Mesenteric fat pad (tissue), 1 donor: ENCODE measurements around the genes B9D2, ATP1A3 and ZNF526.

GRCh38 chr19:41316594-41317693 is 7.0 kb downstream of the CCDC97 start:
- PRO-cap: no peak

DNA sequence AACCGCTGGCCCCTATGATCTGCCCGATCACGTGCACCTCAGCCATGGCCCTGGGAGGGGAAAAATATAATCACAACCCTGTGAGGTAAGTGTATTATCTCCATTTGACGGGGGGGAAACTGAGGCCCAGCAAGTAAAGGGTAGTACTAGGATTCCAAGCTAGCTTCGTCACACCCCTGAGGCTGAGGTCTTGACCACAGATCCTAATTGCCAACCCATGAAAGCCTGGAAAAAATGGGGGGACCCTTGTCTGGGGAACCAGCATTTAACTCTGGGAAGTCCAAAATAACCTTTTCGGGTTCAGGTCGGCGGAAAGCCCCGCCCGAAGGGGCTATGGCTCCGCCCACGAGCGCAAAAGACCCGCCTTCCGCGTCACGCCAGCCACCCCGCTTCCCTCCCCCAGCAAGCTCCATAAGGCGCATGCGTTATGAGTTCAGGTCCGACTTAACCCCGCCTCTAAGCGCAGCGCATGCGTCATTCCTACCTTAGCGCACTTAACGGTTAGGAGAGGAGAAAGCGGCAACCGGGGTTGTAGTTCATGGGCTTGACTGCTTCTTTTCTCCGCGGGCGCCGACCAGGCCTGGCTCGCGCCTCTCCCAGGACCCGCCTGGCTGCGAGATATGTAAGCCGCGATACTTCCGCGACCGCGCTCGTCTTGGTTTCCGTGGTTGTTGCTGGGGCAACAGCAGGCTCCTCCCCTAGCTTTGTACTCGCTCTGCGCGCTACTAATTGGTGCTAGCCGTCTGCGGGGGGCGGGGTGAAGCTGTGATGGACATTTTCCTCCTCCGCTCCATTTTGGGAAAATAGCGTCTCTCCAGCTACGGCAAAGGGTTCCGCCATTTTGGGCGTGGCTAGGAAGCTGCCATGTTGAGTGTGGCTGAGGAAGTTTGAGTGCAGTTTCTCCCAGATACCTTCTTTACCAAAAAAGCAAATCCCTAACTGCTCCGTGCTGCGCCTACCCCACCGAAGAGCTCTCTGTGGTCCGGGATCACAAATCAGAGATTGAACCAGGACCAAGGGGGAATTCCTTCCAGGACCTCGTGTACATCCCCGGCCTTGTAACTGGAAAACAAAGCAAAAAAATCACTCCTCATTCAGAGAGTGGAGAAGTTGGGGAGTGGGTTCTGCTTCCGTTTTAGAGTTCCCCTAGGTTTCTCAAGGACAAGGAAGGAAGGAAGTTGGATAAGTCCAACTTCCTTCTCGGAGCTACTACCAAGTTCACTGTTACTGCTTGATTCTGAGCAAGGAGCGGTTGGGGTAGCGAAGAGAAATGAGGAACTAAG is at the start of gene B9D2:
Gene B9D2 (minus strand): TSS at position 676 of the 1,283 bp plus-strand sequence.
- PRO-cap: unidirectional peak, plus-strand start at position 493 of the sequence; unidirectional peak, minus-strand start at position 673 of the sequence

DNA sequence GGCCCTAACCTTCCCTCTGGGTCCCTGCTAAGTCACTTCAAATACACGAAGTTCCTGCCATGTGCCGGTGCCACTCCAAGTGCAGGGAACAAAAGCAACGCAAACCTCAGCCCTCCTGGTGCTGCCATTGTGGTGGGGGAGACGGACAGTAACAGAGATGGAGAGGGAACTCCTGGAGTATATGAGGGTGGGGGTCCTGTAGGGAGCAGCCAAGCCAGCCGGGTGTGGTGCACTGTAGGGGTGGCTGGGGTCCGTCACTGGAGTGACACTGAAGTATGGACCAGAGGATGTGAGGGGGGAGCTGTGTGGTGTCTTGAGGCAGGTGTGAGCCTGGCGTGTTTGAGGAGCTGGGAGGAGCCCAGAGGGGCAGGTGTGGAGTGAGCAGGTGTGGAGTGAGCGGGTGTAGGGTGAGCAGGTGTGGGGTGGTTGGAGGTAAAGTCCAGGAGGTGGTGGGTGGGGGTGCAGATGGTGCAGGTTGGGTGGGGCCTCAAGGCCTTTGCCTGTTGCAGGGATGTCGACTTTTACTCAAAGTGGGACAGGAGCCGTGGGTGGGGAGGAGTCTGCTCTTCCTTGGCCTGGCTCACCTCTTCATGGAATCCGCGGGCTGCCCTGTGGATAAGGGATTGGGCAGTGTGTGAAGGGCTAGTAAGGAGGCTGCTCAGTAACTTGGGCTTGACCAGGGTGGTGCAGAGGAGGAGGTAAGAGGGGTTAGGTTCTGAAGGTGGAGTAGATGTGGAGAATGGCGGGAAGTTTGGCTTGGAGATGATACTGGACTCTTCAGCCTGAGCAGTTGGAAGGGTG is 5.8 kb downstream of the B3GNT8 start:
- PRO-cap: no peak

- PRO-cap: no peak
Observed at GRCh38 chr19:41426905-41427256, 293 bp downstream of the B3GNT8 start.

- PRO-cap: no peak
Observed at GRCh38 chr19:41431358-41432452, 4.5 kb upstream of the B3GNT8 start.

DNA sequence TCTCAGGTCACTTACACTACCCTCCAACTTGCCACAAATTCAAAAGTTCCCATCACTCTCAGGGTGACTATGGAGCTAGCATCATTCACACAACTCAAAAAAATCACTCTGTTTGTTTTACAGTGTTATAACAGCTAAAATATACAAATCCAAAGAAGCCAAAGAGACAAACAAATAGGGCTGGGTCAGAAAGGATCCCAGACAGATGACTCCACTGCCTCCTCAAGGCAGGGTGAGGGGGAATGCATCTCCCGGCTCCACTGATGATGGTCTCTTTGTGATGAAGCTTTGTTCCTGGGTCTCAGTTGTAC is 54.3 kb downstream of the ERICH4 start:
- PRO-cap: no peak

GRCh38 chr19:41792269-41793023 is 3.9 kb upstream of the CEACAM3 start:
- PRO-cap: no peak

DNA sequence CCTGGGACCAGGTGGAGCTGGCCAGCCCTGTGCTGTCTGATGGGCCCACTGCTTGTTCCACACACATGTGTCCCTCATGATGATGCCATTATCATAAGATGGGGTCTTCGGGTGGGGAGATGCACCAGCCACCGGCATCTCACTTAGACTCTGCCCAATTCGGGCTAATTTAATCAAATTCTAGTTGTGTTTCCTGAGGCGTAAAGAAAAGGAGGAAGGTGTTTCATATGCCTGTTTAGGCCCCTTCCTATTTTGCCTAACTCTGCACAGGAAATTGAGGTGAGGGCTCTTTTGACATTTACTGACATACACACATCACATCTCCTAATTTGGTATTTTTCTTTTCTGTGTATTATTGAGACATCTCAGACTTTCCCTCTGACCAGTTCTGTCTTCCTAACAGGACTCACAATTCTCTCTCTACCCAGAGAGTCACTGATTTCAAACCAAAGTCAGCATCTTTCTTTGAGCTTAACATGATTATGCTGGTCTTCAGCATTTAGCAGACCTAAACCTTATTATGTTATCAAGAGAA is 7.9 kb downstream of the CEACAM3 start:
- PRO-cap: no peak

DNA sequence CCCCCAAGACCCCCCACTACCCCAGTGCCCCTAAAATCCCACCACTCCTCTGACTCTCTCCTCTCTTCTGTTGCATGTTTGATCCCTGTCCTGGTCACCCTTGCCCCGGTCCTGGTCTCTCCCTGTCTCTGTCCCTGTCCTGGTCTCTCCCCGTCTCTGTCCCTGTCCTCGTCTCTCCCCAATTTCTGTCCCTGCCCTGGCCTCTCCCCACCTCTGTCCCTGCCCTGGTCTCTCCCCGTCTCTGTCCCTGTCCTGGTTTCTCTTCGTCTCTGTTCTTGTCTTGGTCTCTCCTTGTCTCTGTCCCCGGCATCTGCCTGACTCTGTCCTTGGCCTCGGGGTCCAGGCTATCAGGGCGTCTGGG is 14.6 kb downstream of the ARHGEF1 start:
- PRO-cap: no peak

GRCh38 chr19:41908362-41908699 is 19.9 kb downstream of the ERFL start:
- PRO-cap: no peak

- PRO-cap: no peak
Observed at GRCh38 chr19:41908928-41910068, 19.0 kb downstream of the ERFL start.

- PRO-cap: unidirectional peak, plus-strand start at chr19:41958705
Observed at GRCh38 chr19:41958193-41959001, 724 bp downstream of the RABAC1 start.

DNA sequence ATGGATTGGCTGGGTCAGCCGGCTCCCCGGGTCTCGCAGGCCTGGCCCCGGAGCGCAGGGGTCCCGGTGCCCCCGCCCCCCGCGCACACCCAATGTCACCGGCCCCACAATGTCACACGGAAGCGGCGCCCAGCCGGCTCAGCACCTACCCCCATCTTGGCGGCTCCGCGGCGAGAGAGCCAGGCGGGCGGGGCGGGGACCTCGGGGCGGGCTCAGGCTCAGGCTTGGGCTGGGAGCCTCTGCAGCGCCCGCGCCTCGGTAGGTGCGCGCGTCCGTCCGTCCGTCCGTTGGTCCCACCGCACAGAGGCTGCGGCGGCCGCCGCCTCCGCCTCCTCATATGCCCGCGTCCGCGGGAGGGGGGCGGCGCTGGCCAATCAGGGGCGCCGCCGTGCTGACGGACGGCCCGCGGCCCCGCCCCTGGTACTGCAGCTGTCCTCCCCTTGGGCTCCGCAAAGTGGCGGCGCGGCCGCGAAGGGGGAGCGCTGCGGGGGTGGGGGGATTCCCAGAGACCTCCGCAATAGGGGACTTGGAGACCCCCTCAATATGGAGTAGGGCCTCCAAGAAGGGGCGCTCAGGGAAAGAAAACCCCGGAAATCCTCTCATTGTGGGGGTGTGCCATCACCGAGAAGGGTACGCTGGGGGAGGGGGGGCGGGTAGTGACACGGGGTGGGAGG is at the start of gene ATP1A3:
Gene ATP1A3 (minus strand): TSS at position 309 of the 674 bp plus-strand sequence.
- PRO-cap: no peak

GRCh38 chr19:42095219-42096215 is 19.6 kb downstream of the ZNF574 start:
- PRO-cap: no peak

DNA sequence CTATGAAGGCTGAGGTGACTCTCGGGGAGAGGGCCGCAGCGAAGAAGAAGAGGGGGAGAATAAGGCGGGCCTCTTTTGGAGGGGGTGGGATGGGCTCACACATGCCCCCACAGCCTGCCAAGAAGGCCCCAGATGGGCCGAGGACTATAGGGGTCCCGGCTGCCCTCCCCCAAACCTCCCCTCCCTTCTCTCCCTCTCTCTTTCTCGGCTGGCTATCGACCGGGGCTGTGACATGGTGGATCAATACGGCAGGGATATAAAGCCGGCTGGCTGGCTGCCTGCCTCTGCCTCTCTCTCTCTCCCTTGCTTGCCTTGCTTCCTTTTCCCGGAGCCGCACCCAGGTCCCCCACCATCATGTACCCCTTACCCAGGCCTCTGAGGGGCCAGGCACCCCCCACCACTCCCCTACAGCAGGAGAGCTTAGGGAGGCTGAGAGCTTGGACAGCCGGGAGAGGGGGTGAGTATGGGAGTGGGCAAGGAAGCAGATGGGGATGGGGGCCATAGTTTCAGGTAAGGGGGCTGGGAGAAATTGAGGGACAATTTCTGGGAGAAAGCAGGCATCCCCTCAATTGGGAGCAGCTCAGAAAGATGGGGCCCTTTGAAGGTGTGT is 20.1 kb upstream of the POU2F2 start:
- PRO-cap: no peak

DNA sequence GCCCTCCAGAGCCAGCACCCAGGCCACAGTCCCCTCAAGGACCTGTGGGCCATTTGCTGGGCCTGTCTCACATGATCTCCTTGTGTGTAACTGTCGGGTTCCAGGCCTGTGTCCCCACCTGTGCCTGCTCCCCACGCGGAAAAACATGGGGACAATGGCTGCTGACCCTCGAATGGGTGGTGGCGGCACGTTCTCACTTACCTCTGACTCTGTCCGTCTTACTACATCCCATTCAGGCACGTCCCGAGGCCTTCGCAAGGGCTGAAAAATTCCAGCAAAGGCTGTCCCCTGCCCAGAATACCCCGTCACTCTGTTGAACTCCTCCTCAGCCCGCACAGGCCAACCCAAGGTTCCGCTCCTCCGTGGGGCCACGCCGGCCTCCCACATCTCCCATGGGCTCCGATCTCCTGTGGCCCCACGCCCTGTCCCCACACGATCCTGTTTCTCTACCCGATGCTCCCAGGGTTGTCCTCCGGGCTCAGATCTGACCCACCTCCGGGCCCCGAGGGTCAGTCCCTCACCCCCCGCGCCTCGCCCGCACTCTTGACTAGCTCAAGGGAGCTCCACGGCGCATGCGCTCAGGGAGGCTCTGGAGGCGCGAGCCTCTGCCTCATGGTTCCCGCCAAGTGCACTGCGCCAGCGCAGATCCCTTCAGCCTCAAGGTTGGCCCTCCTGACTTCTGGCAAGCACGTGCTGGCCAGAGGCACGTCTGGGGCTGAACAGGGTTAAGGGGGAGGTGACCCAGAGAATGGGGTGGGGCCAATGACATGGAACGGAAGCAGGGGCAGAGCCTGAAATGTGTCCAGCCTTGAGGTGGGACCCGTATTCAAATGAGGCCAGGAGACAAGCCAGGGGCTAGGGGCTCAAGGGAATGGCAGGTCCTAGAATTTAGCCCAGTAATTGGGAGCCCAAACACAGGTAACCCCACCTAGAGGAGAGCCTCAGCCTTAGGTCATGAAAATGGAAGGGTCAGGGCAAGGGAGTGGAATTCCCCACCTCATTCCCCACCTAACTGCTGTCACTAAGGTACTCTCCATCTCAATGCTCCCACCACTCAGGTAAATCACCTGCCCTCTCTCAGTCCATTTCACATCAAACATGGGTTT is 20.9 kb downstream of the DEDD2 start:
- PRO-cap: no peak

DNA sequence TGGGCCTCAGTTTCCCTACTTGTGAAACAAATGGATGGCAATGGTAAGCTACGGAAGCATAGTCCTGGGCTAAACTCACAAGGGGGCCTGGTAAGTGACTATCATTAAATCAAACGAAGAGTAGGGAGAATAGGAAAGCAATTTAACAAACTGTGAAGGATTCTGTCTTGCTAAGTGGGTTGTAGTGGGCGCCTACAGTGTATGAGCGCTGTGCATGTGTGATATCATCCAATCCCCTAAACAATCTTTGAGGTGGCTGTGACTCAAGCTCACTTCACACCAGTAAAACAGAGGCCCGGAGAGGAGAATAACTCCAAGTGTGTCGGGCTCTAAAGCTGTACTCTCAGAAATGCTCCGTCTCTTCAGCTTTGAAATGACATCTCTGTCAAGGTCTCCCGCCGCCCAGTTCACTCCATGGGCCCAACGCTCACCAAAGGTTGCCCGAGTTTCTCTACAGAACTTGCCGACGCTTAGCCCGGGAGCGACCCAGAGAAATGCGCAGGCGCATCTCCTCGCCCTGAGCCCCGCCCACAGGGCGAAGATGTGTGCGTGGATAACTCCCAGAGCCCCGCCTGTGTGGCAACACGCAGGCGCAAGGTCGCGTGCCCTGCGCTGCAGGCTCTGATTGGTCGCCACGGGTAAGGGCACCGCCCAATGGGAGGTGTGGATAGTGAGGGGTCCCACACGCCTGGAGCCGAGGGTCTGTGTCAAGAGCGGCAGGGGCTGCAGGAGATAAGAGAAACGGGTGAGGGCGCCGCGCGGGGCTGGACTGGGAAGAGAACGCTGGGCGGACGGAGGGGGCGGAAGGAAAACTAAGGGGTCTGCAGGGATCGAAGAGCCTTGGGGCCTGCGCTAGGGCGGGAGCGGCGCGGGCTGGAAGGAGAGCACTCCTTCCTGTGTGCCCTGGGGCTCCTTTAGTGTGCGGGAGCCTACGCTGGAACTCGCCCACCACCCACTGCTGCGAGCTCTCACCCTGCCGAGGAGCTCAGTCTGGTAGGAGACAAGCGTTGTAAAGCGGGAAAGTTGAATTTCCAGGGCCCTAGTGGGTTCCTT is at the start of gene ZNF526:
Gene ZNF526 (plus strand): TSS at position 670 of the 1,053 bp plus-strand sequence.
- PRO-cap: bidirectional peak, plus-strand start at position 670 of the sequence, minus-strand start at position 432 of the sequence

GRCh38 chr19:42224806-42225723 is 5.0 kb downstream of the ZNF526 start:
- PRO-cap: no peak

GRCh38 chr19:42291114-42291871 is 10.6 kb upstream of the PRR19 start:
- PRO-cap: no peak

DNA sequence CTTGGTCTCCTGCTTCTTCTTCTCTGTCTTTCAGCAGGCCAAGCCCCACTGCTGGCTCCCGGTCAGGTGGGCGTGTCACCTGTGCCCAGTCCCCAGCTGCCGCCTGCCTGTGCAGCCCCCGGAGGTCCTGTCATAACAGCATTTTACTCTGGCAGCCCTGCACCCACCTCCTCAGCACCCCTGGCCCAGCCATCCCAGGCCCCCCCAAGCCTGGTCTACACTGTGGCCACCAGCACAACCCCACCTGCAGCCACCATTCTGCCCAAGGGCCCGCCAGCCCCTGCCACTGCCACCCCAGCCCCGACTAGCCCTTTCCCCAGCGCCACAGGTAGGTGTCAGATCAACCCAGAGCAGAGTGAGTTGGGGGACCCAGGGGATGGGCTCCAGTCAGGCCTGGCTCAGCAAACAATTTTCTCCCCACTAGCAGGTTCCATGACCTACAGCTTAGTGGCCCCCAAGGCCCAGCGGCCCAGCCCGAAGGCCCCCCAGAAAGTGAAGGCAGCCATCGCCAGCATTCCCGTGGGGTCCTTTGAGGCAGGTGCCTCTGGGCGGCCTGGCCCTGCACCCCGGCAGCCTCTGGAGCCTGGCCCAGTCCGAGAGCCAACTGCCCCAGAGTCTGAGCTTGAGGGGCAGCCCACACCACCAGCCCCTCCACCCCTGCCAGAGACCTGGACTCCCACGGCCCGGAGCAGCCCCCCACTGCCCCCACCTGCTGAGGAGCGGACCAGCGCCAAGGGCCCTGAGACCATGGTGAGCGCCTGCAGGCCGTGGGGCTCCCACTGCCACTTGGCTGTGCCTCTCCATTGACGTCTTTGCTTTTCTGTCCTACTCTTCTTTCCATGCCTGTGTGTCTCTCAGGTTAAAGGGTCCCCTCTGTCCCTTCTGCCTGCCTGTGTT is 9.2 kb upstream of the PRR19 start:
- PRO-cap: no peak